PFSK-1 (cell line): ENCODE measurements around the genes PRKD1 and EGLN3.

GRCh38 chr14:28038257-28038527 lies 728.4 kb upstream of the FOXG1 start:
- RRBS: no CpG with 5 or more reads among the region's 3 CpGs

- RRBS: no CpG with 5 or more reads among the region's 30 CpGs
These were observed 1.4 kb upstream of the FOXG1 start for GRCh38 chr14:28764963-28765882.

DNA sequence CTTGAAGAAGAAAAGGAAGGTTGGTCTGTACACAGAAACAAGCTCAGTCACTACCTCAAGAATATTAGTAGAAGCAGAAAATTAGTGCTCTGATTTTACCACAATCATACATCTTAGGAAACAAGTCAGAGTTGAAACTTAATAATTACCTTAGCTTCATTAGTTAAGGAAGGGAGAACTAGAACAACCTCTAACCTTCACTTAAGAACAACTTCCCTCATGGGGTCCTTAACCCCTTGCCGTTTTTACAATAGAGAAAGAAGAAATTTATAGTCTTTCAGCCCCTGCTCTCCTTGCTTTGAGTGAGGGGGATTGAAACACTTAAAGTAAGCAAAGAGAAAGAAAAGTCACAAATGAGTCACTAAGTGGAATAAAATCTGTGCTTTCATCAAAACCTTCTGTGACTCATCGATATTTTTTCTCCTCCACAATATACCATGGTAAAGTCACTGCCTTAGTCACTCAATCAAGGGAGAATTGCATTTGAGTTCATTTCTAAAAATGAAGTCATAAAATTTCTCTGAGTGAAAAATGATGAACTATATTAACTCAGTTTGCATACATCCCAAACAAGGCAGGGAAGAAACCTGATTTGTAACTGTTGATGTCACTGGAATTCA lies 470.1 kb downstream of the FOXG1 start:
- RRBS: no CpG with 5 or more reads among the region's 2 CpGs

GRCh38 chr14:29926920-29927878 lies at the start of gene PRKD1:
PRKD1 (minus strand) TSS chr14:29927847.
- RRBS: 1% methylated on average over 62 of the region's 109 CpGs

- RRBS: no CpG with 5 or more reads among the region's 4 CpGs
These were observed 20.7 kb downstream of the COCH start for GRCh38 chr14:30894887-30895682.

GRCh38 chr14:30907876-30908450 lies 33.6 kb downstream of the COCH start:
- RRBS: no CpG with 5 or more reads among the region's 1 CpG

- RRBS: no CpG with 5 or more reads among the region's 3 CpGs
These were observed 55.0 kb downstream of the COCH start for GRCh38 chr14:30929067-30930112.

GRCh38 chr14:31000479-31001154 lies 24.8 kb upstream of the AP4S1 start:
- RRBS: no CpG with 5 or more reads among the region's 4 CpGs

- RRBS: no CpG with 5 or more reads among the region's 1 CpG
These were observed 1.5 kb upstream of the AP4S1 start for GRCh38 chr14:31023782-31024469.

DNA sequence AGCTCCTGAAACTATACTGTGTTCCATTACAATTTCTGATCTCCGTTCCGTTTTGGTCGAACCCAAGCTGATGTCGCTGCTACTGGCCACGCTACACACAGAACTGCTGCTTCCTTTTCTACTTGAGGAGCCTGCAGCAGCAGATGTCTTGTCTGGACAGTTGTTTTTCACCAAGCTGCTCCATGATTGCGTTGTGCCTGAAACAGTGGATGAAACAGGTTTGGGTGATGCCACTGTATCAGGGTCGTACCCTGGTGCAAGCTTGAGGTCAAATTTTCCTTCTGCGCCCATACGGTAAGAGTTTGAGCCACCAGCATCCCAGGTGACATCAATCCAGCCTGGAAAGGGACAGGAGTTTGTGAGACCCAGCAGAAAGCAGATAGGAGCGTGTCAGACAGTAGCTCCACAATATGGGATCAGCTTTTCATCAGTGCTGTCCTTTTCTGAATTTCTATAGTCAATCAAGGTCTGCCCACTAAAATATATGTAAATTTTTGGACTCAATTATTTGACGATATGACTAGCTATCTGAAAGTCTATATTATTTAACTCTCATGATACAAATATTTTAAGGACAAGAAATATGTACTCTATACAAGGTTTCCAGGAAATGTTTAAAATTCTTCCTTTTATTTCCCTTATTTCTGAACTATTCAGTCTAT lies 78.4 kb downstream of the HECTD1 start:
- RRBS: no CpG with 5 or more reads among the region's 11 CpGs

- RRBS: no CpG with 5 or more reads among the region's 9 CpGs
These were observed 74.3 kb downstream of the HECTD1 start for GRCh38 chr14:31133147-31133901.

GRCh38 chr14:31251362-31252034 lies 43.9 kb upstream of the HECTD1 start:
- RRBS: no CpG with 5 or more reads among the region's 7 CpGs

- RRBS: no CpG with 5 or more reads among the region's 7 CpGs
These were observed 129.2 kb downstream of the NUBPL start for GRCh38 chr14:31690215-31691015.

DNA sequence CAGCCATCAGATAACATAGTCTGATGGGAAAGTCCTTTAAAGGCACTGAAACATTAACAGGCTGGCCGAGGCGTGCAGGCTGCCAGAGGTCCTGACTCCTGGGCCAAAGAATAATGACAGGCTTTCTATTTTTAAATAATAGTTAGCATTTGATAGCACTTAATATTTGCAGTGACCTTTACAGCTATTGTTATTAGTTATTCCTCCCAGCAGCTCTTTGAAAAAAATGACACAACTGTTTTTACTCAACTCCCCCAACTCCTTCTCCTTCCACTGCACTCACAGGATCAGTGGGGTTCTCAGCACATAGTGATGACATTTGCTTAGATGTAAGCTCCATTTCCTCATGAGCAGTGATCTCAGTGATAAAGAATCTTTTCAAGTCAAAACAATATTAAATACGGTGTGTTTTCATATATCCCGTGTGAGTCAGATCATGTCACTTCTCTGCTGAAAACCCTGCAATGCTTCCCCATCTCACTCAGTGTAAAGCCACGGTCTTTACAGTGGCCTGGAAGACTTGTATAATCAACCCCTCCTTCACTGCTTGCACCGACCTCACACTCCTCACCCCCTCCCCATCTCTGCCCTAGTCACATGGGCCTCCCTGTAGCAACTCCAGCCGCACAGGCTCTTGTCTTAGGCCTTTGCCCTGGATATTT lies 149.9 kb upstream of the ARHGAP5 start:
- RRBS: no CpG with 5 or more reads among the region's 7 CpGs

GRCh38 chr14:31943912-31945098 lies 132.8 kb upstream of the ARHGAP5 start:
- RRBS: no CpG with 5 or more reads among the region's 23 CpGs

DNA sequence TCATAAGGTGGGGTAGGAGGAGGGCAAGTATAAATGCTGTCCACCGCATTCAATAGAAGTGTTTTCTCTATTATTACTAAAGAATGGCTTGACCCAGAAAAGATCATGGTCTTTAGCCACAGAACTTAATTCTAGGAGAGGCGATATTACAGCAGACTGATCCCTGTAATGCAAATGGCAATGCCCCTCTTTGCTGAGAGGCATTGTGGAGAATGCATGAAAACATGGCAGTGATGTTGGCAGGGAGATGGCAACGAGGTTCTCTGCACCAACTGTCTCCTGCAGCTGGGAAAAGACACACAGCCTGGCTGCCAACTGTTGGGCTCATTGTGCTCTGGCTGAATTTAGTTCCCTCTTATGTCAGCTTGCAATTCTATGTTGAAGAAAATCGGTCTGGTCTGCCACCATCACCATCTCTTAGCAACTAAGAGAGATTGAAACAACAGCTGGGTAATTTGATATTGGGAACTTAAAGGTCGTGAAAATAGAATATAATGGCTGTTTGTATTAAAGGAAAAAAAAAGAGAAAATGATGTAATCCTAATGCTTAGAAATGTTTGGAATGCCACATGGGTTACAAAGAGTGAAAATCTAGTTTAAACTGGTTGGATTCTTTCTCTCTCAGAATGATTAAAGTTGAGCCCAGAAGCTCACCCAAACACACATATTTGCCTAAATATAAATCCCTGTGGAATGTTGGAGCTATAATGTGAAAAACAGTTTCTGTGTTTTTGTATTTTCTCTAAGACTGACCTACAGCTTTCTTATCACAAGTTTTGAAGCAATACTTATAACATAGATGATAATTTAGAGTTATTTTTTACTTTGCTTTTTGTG lies 143.5 kb downstream of the AKAP6 start:
- RRBS: no CpG with 5 or more reads among the region's 5 CpGs

DNA sequence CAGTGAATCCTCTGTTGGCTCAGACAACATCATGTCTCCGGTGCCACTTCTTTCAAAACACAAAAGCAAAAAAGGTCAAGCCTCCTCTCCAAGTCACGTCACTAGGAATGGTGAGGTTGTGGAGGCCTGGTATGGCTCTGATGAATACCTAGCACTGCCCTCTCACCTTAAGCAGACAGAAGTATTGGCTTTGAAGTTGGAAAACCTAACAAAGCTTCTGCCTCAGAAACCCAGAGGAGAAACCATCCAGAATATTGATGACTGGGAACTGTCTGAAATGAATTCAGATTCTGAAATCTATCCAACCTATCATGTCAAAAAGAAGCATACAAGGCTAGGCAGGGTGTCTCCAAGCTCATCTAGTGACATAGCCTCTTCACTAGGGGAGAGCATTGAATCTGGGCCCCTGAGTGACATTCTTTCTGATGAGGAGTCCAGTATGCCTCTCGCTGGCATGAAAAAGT lies 217.3 kb downstream of the AKAP6 start:
- RRBS: no CpG with 5 or more reads among the region's 3 CpGs

DNA sequence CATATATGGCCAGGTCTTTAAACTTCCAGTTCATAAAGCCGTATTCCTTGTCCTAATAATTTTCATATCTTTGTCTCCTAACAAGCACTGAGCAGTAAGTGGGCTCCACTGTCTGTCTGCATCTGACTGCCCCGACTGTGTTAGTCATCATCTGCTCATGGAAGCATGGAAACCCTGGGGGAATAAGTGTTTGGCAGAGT lies 294.5 kb downstream of the AKAP6 start:
- RRBS: no CpG with 5 or more reads among the region's 2 CpGs

- RRBS: 8% methylated on average over 40 of the region's 102 CpGs
These were observed at the start of gene EGLN3 for GRCh38 chr14:33950237-33951319. EGLN3 (minus strand) TSS chr14:33951074.